NT2/D1 (cell line): ENCODE measurements around the gene KIF2B.

DNA sequence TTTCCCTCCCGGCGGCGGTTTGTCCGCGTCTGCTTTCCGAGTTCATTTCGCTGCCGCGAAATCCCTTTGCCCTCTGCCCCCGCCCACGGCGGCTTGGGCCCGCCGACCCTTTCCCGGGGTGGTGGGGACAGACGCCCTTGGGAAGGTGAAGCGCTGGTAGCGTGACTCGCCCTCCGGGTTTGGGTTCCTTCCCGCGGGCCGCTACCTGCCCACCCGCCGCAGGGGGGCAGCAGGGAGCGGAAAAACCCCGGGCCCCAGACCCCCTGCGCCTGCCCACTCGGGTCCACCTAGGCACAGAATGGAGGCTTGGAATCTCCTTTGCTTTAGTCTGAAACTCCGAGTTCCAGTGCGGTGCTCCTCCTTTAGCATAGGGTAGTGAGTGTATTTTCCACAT lies 793 bp downstream of the NME2 start:
- RRBS, 2 experiments = under 1 to 2% methylated on average over 24 of the region's 31 CpGs

DNA sequence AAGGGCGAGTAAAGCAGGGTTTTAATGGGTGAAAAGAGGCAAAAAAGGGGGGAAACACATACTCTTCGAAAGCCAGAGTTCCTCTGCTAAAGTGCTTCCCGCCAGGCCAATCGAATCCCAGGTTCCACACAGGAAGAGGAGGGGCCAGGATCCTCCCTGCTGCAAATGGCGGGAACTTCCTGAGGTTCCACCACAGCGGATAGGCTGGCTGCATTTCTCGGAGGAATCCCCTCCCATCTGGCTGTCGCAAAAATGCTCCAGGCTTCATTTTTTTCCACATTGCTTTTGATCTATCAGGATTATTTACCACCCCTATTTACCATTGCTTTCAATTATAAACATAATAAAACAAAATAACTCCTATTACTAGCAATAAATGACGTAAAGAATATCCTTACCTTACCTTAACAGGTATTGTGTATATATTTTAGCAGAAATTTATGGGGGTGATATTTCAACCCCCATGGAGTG lies 670.2 kb upstream of the CA10 start:
- RRBS, 2 experiments = no CpG with 5 or more reads among the region's 9 CpGs

DNA sequence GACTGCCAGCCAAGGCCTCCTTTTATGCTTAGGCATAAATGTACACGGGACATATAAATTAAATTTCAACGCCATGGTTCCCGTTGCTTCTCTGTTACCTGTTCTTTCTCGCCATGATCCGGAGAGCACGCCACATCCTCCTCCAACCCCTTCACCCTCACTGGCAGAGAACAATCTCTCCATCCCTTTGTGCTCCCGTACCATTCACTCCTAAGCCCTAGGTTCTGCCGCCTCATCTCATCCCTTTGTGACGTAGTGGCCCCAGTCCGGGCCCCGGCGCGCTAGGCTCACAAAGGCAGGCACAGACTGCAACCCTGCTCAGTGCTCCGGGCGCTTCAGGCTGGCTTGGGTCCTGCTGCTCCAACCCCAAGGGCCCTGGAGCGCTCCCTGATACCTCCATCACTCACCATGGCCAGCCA lies at the start of gene KIF2B:
TSS of gene KIF2B (plus strand) at position 302 of the 419 bp plus-strand sequence.
- RRBS, 2 experiments = 93 to 96% methylated on average over 1 of the region's 16 CpGs

DNA sequence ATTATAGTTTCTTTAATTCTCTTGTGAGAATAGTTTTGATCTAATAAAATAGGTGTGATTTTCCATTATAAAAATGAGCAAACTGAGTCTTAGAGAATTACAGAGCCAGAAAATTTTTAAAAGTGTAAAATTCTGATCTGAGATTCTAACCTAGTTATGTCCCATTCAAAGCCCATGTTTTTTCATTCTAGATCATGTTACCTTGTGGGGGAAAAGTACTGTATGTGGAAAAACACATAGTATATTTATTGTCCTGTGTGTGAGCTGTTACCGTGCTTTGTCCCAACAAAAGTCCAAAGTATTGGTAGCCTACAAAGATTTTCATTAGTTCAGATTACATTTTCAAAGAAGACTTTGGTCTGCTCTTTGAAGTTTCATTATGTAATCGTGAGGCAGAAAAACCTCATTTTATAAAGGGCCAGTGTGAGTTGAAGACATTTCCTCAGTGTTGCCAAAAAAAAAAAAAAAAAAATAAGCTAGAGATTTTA lies 100.2 kb downstream of the STXBP4 start:
- RRBS, 2 experiments = no CpG with 5 or more reads among the region's 2 CpGs

DNA sequence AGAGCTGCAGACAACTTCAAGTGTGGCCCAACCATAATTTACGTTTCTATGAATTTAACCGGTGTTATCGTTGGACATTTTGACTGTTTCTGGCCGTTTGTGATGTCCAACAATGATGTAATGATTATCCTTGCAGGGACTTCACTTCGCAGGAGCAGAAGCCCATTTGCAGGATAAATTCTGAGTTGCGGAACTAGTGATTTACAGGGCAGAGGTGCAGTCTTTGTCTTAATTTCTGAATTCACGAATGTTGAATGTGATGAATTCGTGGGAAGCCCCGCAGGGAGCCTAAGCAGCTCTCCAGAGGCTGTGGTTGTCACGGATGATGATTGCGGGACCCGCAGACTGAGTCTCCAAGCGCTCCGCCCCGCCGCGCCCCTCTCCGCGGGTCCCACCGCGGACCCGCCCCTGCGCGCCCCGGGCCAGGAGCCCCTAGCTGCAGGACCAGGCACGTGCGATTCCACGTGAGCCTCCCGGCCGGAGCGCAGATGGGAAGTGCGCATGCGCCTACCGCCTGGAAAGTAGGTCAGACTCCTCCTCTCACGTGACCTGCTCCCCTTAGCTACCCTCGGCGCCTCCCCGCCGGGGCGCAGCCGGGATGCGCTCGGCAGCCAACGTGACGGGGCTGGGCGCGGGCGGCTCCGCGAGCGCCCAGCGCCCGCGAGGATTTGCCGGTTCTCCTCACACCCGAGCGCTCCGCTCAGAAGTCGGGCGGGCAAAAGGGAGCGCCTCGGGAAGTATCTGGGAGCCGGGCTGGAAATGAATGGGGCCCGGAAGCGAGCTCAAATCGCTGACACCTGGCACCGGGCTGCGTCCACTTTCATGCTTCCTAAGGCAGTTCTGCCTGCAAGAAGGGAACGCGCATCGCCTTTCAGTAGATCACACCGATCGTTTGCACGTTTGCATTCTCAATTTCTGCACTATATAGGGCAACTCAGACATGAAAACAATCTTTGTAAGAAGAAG lies 26.5 kb upstream of the HLF start:
- RRBS, 2 experiments = under 1 to 1% methylated on average over 23 of the region's 74 CpGs

DNA sequence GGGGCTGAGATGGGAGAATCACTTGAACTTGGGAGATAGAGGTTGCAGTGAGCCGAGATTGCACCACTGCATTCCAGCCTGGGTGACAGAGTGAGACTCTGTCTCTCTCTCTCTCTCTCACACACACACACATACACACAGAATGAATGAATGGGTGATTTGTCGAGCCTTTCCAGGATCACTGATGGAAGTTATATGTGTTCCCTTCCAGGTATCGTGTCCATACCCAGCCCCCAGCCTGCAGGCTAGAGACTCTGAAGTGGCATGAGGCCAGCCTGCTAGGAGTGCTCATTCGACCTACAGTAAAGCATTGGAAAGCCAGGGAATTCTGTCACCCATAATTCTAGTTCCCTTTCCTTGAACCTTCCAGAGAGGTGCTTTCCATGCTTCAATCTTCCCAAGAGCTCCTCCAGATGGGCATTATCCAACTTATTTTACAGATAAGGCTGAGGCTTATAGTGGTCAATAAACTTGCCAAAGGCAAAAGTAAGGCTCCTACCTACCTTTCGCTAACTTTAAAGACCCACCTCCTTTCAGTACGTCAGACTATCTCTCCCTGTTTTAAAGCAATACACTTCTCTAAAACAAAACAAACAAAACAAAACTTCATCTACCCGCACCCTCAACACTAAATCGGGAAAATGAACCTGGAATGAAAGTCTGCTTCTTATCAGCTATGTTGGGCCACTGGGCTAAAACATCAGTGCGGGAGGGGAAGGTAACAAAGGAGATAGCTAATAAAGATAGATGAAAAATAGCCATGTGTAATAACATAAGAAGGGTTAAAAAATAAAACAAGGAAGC lies 1.4 kb upstream of the MMD start:
- RRBS, 2 experiments = no CpG with 5 or more reads among the region's 9 CpGs

DNA sequence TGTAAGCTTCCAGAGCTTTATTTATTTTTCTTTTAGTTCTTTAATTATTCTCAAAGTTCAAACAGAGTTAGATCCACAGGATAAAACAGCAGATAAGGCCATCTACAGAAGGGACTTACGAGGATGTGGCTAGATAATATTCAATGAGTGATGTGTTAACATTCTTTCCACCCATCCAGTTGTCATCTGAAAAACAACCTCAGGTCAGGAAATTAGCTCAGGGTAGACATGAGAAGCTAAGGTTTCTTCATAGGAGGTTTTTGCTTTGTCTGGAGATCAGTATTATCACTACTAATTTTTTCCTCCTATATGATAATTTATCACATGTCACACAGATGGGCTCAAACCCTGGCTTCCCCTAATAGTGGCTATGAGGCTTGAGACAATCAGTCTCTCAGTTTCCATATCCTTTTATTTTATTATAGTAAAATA lies 25.3 kb upstream of the MMD start:
- RRBS, 2 experiments = no CpG with 5 or more reads among the region's 1 CpG

GRCh38 chr17:56110565-56111248 lies 42.6 kb upstream of the ANKFN1 start:
- RRBS, 2 experiments = no CpG with 5 or more reads among the region's 2 CpGs

GRCh38 chr17:56751351-56751717 lies 82.4 kb downstream of the C17orf67 start:
- RRBS, 2 experiments = no CpG with 5 or more reads among the region's 5 CpGs

GRCh38 chr17:56835977-56836222 lies 1.9 kb downstream of the DGKE start:
- RRBS, 2 experiments = no CpG with 5 or more reads among the region's 2 CpGs

GRCh38 chr17:56912017-56912855 lies 1.6 kb downstream of the TRIM25 start:
- RRBS, 2 experiments = 96 to 98% methylated on average over 5 of the region's 14 CpGs

GRCh38 chr17:56937641-56938036 lies 23.2 kb downstream of the COIL start:
- RRBS, 2 experiments = no CpG with 5 or more reads among the region's 2 CpGs

GRCh38 chr17:57033324-57033810 lies 51.7 kb upstream of the AKAP1 start:
- RRBS, 2 experiments = no CpG with 5 or more reads among the region's 6 CpGs

- RRBS, 2 experiments = no CpG with 5 or more reads among the region's 7 CpGs
These were observed 49.1 kb upstream of the AKAP1 start for GRCh38 chr17:57035829-57036434.

DNA sequence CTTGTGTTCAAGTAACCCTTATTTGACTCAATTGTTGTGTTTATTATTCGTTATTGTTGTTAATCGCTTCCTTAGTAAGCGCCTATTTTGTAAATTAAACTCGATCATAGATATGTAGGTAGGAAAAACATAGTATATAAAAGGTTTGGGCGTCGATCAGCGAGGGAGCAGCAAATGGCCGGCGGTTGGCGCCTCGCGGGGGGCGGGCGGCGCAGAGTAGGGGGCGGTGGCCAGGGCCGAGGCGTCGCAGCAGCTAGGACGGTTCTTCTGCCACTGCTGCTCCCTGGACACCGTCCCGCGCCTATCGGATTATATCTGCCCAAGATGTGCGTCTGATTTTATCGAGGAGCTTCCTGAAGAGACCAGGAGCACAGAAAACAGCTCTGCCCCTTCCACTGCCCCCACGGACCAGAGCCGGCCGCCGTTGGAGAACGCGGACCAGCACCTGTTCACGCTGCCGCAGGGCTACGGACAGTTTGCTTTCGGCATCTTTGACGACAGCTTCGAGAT lies 39.7 kb upstream of the AKAP1 start:
- RRBS, 2 experiments = no CpG with 5 or more reads among the region's 38 CpGs

DNA sequence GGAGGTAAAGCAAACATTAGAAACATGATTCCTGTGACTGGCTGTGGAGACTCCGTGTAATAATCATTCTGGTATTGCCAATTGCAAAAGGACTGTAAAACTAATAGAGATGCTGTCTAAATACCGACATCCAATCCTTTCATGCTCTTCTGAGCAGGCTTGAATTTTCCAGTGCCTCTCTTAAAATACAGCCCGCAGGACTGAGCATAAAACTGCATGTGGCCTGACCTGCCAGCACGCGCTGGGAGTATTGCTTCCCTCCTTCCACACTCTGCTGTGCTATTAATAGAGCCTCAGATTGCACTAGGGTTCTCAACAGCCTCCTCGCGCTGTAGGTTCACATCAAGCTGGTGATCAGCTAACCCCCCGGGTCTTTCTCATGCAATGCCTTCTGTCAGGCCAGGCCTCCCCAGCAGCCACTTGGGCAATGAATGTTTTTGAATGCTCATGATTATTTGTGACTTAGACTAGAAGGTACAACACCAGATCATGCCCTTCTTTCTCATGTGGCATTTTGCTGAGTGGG lies 14.2 kb upstream of the MSI2 start:
- RRBS, 2 experiments = no CpG with 5 or more reads among the region's 8 CpGs

DNA sequence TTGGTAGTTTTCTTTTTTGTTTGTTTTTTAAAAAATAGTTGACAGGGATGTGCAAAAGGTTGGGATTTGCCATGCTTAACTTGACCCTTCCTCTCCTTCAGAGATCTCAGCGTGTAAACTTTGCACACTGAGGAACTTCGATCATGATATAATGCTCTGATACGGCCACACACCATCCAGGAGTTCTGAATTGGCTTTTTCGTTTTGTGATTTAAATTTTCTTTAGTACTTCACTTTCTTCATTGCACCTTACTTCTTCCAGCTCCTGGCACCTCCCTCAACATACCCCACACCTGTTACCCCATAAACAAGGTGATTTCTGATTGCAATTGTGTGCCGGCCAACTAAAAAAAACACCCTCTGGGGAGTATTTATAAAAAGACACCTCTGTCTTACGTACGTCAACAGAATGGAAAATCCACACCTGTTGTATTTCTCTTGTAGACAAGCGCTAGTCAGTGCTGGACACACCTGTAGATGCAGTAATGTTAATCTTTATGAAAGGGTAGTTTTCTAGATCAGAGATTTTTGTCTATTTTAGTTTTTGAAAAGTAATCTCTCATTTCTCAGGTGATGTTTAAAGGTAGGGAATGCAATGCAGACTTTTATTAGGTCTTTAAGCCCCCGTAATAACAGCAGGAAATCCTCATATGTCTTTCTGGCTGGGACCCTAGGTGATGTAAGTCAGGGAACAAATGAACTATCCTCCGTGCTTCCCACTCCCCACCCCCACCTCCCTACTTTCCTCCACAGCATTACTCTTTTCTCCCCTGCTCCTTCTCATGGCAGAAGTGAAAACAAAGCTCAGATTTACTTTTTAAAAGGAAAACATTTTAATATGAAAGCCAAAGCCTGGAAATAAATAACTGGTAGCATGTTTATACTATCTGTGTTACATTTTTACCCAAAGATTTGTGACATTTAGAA lies 4.1 kb downstream of the MSI2 start:
- RRBS, 2 experiments = no CpG with 5 or more reads among the region's 10 CpGs

- RRBS, 2 experiments = no CpG with 5 or more reads among the region's 10 CpGs
These were observed 22.6 kb downstream of the MSI2 start for GRCh38 chr17:57278717-57279434.

DNA sequence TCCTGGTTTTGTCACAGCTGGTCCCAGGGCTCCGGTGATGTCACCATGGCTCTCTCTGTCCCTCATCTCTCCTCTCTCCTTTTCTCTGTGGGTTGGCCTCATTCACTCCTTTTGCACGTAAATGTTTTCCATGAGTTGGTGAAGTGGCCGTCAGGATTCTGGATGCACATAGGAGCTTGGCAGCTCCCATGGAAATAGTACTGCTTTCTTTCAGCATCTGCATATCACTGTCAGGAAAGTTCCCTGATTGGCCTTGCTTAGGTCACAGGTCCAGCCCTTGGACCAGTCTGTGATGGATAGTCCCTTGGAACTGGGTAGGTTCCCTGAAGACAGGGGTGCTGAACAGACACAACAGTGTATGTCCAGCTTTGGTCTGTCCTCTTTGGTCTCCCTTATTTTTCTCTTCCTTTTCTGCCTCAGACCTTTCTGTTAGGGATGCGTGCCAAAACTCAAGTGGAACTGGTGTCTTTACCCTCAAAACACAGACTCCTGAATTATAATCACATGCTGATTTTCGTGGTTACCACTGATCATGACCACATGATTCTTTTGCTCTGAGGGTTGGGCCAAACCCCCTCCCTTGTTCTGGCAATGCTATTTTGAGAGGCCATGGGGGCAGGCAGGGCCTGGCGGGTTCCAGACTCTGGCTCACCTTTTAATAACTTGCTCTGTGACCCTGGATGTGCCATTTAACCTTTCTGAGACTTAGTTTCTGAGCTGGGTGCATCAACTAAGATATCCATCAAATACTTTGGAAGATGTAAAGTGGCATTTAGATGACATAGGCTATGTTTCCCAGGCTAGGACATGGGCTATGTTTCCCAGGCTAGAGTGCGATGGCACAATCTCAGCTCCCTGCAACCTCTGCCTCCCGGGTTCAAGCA lies 99.0 kb downstream of the MSI2 start:
- RRBS, 2 experiments = no CpG with 5 or more reads among the region's 8 CpGs

- RRBS, 2 experiments = no CpG with 5 or more reads among the region's 8 CpGs
These were observed 168.5 kb downstream of the MSI2 start for GRCh38 chr17:57424476-57425477.